ENCODE measurements around the gene DDX1.

- RRBS, 2 experiments = no CpG with 5 or more reads among the region's 6 CpGs
Observed at GRCh38 chr2:12948432-12949078, 231.8 kb downstream of the TRIB2 start.

- RRBS, 2 experiments = 80% methylated on average over 1 of the region's 22 CpGs; no CpG with 5 or more reads in 1 of the 2 experiments
Observed at GRCh38 chr2:13532331-13533210, 815.8 kb downstream of the TRIB2 start.

DNA sequence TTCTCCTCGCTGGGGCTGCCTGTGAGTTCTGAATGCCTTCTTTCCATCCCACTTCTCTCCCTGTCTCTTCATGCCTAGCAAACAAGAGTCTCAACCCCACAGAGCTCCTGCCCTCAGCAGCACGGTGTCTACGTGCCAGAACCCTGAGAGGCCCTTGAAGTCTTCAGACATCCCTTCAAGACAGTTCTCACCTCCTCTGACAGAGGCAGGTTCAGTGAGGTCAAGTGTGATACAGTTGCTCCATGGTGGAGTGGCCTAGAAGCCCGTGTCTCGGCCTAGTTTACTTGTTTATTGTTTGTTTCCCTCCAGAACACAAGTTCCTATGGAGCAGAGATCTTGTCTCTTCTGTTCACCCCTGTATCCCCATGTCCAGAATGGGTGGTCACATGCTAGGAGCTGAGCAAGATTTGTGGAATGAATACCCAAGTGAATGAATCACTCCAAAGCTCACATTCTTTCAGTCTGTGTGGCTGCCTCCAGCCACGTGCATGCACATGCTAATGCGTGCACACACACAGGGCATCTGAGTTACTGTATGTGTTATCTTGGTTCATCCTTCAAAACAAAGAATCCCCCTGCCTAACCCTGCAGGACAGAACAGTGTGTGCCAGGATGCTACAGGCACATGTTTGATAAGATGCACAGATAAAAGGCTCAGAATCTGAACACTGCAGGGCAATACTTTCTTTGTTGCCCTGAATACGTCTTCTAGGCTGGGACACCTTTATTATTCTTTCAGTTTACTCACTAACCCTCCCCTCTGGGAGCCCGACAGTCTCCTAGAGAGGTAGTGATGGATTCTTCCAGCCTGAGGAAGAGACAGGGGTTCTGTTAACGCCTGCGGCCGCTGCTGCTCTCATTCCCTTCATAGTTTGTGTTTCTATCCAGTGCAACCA, 391.5 kb downstream of the NBAS start:
- RRBS, 2 experiments = no CpG with 5 or more reads among the region's 12 CpGs

- RRBS, 2 experiments = under 1 to 2% methylated on average over 12 of the region's 81 CpGs
Observed at GRCh38 chr2:15591412-15592737, at the start of gene DDX1. TSS of gene DDX1 (plus strand) at chr2:15591868.

- RRBS, 2 experiments = no CpG with 5 or more reads among the region's 3 CpGs
Observed at GRCh38 chr2:15604827-15605329, 13.2 kb downstream of the DDX1 start.

GRCh38 chr2:15734949-15735372, 143.3 kb downstream of the DDX1 start:
- RRBS, 2 experiments = no CpG with 5 or more reads among the region's 3 CpGs

GRCh38 chr2:15749803-15750176, 158.1 kb downstream of the DDX1 start:
- RRBS, 2 experiments = no CpG with 5 or more reads among the region's 6 CpGs

DNA sequence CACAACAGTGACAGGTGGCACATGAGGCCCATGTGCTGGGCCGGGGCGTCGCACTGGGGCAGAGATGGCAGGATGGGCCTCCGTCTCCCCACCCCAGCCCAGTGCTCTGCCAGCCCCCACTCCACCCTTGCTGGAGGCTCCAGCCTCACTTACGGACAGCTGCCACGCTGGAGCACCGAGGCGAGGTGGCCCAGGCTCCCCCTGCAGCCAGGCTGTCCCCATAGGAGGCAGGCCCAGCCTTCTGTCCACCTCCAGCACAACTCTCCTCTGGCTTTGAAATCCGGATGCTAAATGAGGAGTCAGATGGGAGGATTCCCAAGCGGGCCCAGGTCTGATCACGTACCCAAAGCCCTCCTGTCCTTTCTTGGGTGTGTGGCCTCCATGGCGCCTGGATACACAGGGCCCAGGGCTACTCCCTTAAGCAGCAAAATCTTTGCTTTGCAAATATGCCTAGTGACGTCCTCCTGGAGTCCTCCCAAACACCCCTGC, 170.6 kb upstream of the MYCN start:
- RRBS, 2 experiments = 100% methylated on average over 3 of the region's 13 CpGs; no CpG with 5 or more reads in 1 of the 2 experiments

GRCh38 chr2:15964880-15965438, 24.6 kb downstream of the MYCN start:
- RRBS, 2 experiments = no CpG with 5 or more reads among the region's 7 CpGs

DNA sequence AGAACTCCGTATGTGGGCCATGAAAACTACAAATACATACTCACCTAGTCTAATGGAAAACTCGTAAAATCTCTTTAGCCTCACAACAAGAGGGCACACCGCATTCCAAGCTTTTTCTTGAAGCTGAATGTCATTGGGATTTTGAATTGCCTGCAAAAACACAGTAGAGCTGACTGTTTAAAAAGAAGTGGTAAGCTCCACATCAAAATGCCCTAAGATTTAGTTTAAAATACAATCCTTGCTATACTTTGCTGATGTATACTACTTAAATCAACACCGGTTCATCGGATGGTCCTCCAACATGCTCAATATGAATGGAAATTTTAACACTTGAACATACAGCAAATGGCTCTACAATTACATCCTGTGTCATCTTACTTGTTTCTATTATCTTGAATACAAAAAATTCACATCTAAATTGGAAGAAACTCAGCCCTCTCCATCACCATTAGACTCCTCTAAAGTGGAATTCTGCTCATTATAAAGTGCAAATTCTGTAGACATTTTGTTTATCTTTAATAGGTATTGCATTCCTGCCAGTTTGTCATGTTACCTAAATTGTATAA, 101.6 kb downstream of the CYRIA start:
- RRBS, 2 experiments = no CpG with 5 or more reads among the region's 5 CpGs

GRCh38 chr2:16635549-16636956, 29.6 kb downstream of the CYRIA start:
- RRBS, 2 experiments = no CpG with 5 or more reads among the region's 21 CpGs

- RRBS, 2 experiments = no CpG with 5 or more reads among the region's 4 CpGs
Observed at GRCh38 chr2:16665157-16665416, 547 bp downstream of the CYRIA start.

GRCh38 chr2:16763309-16763749, 97.7 kb upstream of the CYRIA start:
- RRBS, 2 experiments = no CpG with 5 or more reads among the region's 2 CpGs

DNA sequence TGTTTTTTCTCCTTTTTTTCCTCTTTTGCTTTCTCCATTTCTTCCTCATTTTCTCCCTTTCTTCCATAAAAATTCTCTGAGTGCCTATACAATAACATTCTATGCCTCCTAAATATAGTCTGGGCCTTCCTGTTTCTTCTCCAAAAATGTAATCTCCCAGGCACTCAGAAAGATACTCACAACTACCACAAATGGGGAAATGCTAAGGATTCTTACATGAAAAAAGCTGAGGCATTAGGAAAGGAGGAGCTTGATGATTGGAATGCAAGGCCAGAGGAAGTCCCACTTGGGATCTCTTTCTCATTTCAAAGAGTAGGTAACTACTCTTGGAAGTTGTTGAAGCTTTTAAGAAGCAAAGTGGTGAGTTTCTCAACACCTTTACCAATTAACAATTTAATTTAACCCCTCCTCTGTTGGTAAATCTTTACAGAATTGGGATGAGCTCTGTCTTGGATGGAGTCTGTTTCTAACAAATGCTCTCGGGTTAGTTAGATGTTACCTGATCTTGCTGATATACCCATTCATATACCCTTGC, 3.4 kb downstream of the VSNL1 start:
- RRBS, 2 experiments = no CpG with 5 or more reads among the region's 1 CpG

- RRBS, 2 experiments = no CpG with 5 or more reads among the region's 3 CpGs
Observed at GRCh38 chr2:17615861-17616406, 75.4 kb downstream of the VSNL1 start.

GRCh38 chr2:17620153-17620608, 79.7 kb downstream of the VSNL1 start:
- RRBS, 2 experiments = no CpG with 5 or more reads among the region's 9 CpGs

- RRBS, 2 experiments = no CpG with 5 or more reads among the region's 26 CpGs
Observed at GRCh38 chr2:17649265-17649849, 104.3 kb downstream of the SMC6 start.

DNA sequence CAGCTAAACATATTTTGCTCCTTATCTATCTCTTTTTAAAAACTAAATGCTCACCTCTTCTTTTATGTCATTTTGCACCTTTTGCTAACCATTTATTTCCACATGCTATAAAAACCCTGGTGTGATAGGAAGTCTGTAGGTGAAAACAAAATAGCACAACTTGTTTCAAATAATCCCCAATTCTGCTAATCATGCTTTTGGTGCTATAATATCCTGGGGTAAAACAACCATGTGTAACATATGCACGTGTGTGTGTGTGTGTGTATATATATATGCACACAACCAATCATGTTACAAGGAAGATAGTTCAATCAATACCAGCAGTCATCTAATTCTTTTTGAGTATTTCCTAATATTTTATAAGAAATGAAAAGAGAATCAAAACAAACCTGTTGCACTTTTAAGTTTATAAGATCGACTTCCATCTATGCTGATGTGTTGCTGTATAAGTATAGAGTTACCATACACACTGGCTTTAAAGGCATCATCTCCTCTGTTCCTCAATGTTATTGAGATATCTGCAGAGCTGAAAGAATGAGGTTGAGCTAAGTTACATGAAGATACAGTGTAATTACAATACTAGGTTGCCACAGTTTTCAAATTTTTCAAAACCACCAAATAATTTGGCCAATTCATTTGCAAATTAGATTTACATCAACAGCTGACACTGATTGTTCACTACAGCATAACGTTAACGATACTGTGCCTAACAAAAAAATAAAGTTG, 22.1 kb downstream of the SMC6 start:
- RRBS, 2 experiments = no CpG with 5 or more reads among the region's 4 CpGs

DNA sequence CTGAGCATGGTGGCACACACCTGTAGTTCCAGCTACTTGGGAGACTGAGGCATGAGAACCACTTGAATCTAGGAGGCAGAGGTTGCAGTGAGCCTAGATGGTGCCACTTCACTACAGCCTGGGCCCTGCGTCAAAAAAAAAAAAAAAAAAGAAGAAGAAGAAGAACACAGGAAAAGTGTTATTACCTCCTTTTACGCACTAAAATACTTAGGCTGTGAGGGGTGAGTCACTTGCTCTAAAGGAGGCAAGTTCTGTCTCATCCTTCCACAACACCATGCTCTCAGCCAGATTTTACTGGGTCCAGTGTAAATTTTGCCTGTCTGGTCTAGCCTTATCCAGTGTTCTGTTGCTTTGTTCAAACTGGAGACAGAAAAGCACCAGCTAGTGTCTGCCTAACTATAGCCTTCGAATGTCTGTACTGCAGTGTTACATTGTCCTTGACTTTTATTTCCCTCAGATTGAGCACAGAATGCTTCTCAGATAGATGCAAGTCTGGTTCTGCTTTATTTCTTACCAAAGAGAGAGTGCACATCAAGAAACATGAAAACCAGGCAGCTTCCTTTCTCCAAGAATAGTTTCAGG, 3.3 kb upstream of the MSGN1 start:
- RRBS, 2 experiments = no CpG with 5 or more reads among the region's 3 CpGs

GRCh38 chr2:17976794-17977023, 98.2 kb downstream of the KCNS3 start:
- RRBS, 2 experiments = no CpG with 5 or more reads among the region's 1 CpG

All from NT2/D1 (cell line).